Umbilical cord (tissue), 2 donors: ENCODE data around the genes RGL4 and GSTT4.

- RAMPAGE, long total RNA: no peak
Measured at GRCh38 chr22:23244853-23245838, 64.8 kb downstream of the BCR start.

- RAMPAGE, long total RNA: no peak
Measured at GRCh38 chr22:23264570-23265102, 84.3 kb downstream of the BCR start.

- RAMPAGE, long total RNA: no peak
Measured at GRCh38 chr22:23265103-23265534, 84.8 kb downstream of the BCR start.

GRCh38 chr22:23270003-23270514 lies 89.8 kb downstream of the BCR start:
- RAMPAGE, long total RNA: no peak

DNA sequence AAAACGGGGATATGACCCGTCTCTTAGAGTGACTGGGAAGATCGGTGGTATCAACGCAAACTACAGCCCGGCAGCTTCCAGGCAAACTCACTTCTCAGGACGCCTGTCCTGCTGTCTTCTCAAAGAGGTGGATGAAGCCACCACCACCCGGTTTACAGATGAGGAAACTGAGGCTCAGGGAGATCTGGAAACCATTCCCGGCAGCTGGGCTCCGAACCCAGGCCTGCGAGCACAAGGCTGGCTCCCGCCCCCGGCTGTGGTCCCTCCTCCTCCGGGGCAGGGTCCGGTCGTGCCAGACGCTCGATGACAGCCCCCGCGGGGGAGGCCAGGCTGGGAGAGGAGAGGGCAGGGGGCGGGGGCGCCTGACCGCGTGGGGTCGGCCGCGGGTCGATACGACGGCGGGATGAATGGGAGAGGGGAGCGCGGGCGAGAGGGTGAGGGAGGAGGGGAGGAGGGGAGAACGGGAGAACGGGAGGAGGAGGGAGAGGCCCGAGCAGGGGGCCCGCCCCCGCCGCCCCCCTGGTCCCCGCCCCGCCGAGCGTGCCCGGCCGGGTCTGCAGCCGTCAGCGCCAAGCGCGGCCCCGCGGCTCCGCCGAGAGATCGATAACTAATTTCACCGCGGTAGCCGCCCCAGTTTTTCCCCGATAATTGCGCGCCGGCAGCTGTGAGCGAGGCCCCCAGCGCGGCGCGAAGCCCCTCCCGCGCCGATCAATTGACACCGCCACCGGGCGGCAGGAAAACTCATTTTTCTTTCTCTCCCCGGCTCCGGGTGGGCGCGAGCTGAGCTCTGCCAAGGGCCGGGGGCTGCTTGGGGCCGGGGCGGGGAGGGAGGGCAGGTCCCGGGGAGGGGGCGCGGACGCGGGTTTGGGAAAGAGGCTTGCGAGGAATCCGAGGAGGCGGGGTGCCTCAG lies 13.9 kb downstream of the IGLL1 start:
- RAMPAGE, long total RNA: no peak

- RAMPAGE, long total RNA: no peak
Measured at GRCh38 chr22:23690624-23691202, at the start of gene RGL4. Gene RGL4 (plus strand): TSS chr22:23691013.

GRCh38 chr22:23787604-23787981 lies 827 bp downstream of the SMARCB1 start:
- RAMPAGE, long total RNA: no peak

DNA sequence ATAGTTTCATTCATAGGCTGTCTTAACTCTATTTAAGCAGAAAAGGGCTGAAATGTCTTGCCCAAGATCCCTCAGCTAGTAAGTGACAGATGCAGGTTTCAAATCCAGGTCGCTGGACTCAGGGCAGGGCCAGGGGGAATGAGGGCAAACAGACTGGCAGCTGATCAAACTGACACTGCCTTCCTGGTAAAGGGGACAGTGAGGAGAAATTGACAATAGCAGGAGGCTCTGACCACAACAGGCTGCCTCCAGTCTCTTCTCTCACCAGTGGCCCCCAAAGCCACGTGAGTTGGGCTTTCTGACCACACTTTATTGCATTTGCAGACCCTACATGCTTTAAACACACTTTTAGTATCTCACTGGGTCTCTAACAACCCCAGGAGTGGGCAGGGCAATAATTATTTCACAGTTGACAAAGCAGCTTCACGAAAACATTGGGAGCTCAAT lies 16.6 kb downstream of the MIF start:
- RAMPAGE, long total RNA: no peak

- RAMPAGE, long total RNA: no peak
Measured at GRCh38 chr22:23913295-23914446, 19.5 kb downstream of the MIF start.

DNA sequence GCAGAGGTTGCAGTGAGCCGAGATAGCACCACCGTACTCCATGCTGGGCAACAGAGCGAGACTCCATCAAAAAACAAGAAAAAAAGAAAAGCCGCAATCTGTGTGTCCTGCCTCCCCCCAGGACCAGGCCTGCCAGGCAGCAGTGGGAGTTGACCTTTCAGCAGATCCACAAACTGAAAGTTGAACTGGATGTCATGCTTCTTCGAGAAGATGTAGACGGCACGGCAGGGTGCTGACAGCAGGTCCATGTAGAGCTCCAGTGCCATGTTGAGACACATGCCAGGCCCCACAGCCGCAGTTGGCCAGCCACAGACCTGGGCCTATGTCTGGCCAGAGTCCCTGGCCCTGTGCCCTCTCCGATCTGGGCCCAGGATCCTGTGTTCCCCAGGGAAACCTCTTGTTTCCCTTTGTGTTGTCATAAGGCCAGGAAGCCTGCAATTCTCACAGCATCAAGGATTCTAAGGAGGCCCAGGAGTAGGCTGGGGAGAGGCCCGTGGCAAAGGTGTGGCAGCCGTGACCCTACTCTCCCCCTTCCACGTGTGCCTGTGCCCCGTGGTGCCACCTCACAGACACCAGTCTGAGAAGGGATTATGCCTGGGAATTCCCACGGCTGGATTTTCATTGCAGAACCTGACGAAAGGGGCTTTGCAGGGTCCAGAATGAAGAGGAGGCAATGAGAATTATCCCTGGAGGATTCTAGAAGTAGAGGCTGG lies at the start of gene GSTT4:
TSS of gene GSTT4 (minus strand) at position 363 of the 713 bp plus-strand sequence.
- RAMPAGE, long total RNA: no peak

GRCh38 chr22:24177857-24178493 lies 3.3 kb upstream of the SUSD2 start:
- RAMPAGE, long total RNA: no peak

DNA sequence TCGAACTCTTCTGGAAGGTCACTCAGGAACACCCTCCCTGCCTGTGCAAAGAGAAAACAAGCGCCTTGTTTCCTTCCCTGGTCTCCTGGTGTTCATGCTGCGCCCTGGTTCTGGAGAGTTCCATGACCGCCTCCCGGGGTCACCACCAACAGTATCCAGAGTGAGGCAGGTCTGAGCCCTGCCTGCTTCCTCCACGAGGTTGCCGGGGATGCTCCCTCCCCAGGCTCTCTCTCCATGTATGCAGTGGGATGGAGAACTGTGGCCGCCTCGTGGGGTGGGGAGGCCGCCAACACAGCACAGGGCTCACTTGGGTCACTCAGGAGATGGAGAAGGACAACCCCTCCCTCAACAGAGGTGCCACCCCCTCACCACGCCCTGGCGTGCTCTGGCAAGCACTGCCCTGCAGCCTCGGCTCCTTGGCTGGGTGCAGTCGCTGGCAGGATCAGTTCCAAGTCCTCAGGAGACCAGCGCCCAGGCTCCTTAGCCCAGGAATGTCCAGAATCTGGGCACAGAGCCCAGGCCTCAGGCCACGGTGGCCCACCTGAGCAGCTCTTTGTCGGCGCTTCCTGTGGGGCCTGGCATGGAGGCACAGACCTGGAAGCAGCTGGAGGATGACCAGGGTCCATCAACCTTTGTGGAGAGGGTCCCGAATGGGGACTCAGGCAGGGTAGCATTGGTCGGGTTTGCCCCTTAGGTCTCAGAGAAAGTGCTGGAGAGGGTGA lies 7.9 kb downstream of the SUSD2 start:
- RAMPAGE, long total RNA: no peak

- RAMPAGE, long total RNA: no peak
Measured at GRCh38 chr22:24289625-24289987, 19.0 kb downstream of the SPECC1L start.

DNA sequence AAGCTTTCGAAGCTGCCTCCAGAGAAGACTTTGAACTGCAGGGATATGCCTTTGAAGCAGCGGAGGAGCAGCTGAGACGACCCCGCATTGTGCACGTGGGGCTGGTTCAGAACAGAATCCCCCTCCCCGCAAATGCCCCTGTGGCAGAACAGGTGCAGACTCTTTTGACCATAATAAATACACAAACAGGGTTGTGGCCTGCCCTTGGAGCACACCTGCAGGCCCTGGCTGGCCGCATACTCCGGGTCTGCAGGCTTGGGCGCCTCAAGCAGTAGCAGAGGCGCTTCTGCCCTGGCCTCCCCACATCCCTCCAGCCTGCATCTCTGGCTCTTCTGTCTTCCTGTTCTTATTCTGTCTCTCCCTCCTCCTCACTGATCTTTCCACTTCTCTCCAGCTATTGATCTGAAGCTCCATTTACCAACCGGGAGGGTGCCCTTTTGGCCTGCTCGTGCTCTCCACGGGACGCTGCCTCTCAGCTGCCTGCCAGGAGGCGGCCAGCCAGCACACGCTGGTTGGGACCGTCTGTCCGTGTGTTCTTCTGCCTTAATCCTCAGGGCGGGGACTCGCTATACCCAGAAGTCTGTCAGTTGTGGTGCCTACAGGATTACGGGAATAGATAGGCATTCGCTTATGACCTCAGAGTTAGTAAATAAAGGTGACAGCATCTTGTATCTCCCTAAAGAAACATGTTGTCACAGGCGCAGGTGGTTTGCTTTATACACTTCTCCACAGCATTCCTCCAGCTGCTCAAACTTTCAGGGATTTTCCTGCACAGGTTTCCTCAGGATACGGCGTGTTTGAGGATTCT lies 5.2 kb downstream of the UPB1 start:
- RAMPAGE, long total RNA: no peak

- RAMPAGE, long total RNA: no peak
Measured at GRCh38 chr22:24525079-24525931, 29.6 kb downstream of the GUCD1 start.

DNA sequence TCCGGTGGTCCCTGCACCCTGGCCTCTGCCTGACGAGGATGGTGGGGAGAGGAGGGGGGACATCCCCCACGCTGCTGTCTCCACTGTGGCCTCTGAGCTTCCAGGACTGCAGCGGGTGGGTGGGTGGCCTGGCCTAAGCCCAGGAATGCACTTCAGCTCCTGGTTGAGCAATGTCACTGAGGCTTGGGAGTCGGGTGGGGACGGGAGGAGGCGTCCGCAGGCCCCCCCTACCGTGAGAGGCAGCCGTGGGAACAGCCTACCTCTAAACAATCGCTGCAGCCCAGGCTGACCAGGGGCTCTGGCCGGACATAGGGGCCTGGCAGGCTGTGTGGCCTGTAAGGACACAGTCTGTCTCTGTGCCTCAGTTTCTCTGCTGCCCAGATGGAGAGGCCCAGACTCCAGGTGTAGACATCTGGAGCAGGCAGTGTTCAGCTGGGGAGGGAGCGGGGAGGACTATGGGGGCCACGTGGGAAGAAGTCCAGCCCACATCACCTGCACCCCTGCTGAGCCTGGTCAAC lies 28.5 kb downstream of the GGT1 start:
- RAMPAGE, long total RNA: no peak

DNA sequence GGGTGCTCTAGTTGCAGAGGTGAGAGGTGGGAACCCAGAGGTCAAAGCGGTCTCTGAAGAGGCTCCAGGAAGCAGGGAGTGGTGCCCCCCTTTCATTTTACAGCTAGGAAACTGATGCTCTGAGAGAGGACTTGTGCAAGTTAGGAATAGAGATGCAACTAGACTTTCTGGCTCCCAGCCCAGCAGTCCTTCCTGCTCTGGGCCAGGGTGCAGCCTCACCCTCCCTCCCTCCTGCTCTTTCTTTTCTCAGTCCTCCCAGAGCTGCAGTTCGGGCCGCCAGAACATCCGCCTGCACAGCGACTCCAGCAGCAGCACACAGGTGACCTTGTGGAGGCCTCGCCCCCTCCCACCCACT lies 51.5 kb downstream of the LHFPL7 start:
- RAMPAGE, long total RNA: no peak

- RAMPAGE, long total RNA: no peak
Measured at GRCh38 chr22:24953880-24954207, 1.3 kb downstream of the KIAA1671 start.

DNA sequence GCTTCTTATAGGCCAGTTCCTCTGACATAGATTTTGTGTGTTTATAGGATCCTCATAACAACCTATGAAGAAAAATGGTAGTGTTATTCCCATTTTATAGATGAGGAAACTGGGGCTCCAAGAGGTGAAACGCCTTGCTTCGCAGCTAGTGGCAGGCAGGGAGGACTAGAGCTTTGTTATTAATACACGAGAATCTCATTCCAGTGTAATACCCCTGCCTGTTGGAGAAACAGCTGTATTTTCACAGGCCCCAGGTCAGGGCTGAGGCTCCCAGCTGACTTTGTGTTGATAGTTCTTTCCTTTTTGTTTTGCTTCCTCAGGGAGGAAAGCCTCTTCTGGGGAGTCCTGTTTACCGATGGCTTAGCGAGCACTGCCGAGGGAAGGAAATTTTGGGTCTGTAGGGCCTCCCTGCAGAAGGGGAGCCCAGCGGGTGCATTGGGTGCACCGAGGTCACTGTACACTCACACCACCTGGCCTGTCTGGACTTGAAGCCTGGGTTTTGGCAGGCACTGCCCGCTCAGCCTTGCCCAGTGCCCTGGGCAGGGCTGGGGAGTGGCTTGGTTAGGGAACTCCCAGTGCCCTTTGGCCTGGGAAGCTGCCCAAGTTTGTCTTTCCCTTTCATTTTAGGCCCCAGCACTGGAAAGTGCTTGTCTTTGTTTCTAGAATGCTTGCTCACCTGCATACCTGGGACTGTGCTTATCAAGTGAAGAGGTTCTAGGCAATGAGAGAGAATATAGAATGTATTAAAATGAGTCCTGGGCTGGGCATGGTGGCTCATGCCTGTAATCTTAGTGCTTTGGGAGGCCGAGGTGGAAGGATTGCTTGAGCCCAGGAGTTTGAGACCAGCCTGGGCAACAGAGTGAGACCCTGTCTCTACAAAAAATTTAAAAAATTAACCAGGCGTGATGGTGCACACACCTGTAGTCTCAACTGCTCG lies 13.7 kb downstream of the KIAA1671 start:
- RAMPAGE, long total RNA: no peak

DNA sequence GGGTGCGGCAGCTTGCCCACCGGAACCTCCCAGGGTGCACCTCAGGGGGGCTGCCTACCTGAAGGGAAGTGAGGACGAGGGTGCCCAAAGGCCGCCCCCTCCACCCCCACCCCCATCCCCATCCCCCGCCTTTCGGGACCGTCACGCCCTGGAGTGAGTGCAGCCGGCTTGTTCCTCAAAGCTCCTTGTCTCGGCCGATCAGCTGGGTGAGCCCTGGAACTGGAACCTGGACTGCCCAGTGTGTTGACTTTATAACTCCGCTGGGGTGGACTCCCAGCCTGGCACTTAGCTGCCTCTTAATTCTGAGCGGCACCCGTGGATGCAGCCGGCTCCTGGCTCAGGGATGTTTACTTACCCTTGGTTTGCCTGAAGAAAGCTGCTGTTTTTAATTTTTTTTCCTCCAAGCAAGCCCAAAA lies 88.0 kb upstream of the CRYBB3 start:
- RAMPAGE, long total RNA: no peak